SEM (cell line): ENCODE results near the genes RGS11, MRPL28, RAB40C and FBXL16.

- PRO-cap: unidirectional peak, minus-strand start at chr16:35198
These were observed 18.3 kb downstream of the POLR3K start for GRCh38 chr16:34889-35795.

DNA sequence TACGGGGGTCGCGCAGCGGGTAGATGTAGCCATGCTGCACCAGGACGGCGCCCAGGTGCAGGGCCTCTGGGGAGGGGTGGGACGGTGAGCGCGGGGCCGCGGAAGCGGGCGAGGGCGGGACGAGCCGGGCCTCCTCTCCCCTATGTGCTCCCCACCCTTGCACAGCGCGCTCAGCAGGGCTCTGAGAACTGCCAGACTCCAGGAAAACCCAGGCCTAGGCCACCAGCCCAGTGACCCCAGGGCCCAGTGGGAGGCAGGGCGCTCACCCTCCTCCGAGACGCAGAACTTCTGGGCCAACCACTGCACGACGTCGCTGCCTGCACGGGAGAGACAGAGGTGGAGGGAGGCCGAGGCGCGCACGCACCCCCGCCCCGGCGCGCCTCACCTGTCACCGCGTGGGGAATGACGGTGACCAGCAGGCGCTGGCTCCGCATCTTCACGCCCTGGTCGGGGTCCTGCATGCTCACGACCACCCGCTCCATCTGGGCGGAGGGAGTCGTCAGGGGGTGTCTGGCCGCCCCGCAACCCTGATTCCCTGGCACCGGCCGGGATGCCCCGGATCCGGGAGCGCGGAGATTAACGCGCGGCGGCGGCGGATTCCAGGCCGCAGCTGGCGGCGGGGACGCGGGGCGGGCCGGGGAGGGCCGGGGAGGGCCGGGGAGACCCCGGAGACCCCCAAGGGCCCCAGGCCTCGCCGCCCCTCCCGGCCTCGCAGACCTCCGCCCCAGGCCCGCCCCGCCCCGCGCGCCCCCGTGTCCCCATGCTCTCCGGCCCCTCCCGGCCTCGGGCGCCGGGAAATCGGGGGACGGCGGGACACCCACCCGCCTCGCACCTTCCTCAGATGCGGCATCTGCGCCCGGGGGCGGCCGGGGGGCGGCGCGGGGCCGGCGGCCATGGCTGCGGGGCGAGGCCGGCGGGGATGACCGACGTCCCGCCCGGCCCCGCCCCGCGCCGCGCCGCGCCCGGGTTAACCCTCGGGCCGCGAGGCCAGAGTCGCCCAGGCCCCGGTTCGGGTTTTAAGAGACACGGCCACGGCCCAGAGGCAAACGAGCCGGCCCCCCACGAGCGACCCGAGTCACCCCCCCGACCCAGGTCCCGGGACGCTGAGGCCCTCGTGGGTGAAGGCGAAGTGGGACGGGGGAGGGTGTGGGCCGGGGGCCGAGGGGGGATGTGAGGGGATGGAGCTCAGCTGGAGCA, at the start of gene RGS11:
TSS of gene RGS11 (minus strand) at position 928 of the 1,197 bp plus-strand sequence.
- PRO-cap: no peak

- PRO-cap: no peak
These were observed 3.4 kb downstream of the AXIN1 start for GRCh38 chr16:348945-349666.

DNA sequence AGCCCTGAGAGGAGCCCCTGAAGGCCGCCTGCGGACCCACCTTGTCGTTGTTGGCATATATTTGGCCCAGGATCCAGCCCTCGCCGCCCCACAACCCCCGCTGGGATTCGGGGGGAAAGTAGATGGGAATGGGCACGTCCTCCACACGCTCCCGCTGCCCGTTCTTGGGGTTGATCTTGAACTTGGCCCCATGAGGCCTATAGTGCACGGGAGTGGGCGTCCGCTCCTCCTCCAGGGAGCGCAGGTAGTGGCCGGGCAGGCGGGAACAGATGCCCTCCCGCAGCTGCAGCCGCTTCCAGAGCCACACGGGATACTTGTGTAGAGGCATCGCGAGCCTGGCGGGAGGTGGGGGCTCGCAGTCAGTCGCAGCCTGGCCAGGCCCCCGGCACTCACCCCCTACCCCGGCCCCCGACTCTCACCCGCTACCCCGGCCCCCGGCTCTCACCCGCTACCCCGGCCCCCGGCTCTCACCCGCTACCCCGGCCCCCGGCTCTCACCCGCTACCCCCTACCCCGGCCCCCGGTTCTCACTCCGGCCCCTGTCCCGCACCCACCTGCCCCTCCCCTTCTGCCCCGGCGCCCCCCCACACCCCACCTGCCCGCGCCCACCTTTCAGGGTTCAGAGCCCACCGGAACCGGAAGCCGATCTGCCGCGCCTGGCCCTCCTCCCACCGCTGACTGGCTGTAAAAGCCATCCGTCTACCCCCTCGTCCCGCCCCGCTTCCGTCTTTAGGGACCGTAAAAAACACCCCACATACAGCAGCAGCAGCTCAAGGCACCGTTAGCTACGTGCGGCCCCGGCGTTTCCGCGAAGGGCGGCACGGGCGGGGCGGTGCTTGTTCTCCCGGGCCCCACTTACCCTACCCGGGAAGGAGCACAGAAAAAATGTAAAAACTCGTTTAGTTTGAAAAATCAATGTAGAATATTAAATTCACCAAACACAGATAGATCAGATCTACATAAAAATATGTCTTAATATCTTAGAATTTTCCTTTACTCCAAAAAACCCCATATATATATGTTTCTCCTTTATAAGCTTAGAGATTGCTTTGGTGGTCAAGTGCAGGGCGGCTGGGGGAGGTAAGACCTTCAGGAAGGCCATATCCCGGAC, at the start of gene MRPL28:
TSS of gene MRPL28 (minus strand) at position 648 of the 1,110 bp plus-strand sequence.
- PRO-cap: bidirectional peak, plus-strand start at position 754 of the sequence, minus-strand start at position 618 of the sequence

DNA sequence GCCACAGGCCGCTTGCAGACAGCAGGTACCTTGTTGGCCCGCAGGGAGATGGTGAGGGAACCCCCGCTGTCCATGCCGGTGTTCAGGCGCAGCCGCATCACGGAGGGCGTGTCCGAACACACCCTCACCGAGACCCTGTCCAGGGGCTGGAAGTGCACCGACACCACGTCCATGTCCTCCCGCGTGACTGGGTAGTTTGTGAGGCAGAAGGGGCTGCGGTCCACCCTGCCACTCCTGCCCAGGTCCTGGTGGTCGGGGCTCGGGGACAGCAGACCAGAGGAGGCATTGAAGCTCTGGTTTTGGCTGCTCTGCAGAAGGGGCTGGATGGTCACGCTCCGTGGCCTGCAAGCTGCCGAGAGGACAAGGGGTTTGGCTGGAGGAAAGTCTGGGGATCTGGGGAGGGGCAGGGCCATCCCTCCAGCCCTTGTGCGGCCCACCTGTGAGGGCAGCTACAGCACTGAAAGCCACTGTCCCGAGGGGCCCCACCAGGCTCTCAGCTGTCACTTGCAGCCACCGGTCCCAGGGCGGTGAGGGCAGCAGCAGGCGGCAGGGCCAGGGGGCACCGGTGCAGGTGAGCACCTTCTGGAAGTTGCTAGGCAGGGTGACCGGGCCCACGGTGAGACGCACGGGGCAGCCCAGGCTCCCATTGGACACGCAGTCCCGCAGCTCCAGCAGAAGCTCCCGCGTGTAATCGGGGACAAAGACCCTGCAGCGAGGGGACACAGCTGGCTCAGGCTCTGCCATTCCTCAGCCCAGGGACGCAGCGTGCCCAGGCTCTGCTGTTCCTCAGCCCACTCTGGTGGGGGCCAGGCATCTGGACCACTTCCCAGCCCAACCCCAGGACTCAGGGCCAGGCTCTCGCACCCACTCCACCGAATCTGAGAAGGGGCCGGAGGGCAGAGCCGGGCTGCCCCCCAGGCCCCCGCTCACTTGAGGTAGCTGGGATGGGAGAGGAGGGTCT, 5.4 kb downstream of the PGAP6 start:
- PRO-cap: no peak

GRCh38 chr16:426307-427139, 1.1 kb downstream of the RAB11FIP3 start:
- PRO-cap: no peak

DNA sequence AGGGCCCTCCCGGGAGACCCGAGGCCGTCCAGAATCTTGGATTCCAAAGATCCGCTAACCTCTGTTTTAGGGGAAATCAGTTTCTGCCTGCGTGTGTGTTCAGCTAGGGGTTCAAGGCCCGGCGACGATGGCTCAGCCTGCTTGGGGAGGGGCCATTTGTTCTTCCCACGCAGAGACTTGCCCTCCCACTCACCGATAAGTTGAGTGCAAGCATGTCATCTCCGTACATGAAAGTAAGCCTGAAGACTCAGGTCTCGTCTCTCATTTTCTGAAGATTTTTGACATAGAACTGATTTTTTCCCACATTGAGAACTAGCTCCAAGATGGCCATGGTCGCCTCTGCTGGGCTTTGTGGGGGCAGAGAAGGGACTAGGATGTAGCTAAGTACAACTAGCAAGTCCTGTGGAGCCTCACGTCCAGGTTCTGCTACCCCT, 35.0 kb upstream of the CAPN15 start:
- PRO-cap: no peak

DNA sequence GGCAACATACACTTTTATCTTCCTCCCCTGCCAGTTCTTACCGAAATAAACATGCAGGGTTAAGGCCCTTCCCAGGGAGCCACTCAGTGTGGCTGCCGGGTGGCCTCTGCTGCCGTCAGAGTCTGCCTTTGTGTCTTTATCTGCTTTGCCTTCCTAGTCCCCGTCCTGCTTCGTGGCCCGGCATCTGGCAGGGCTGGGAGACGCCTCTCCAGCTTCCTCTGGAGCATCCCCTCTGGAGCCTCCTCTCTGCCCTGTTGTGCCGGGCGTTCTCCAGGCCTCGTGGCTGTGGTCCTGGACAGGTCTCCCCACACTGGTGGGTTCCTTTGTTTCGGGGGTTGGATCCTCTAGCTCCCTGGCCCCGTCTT, 30.2 kb upstream of the CAPN15 start:
- PRO-cap: no peak

- PRO-cap: no peak
These were observed 18.4 kb upstream of the CAPN15 start for GRCh38 chr16:509058-509657.

DNA sequence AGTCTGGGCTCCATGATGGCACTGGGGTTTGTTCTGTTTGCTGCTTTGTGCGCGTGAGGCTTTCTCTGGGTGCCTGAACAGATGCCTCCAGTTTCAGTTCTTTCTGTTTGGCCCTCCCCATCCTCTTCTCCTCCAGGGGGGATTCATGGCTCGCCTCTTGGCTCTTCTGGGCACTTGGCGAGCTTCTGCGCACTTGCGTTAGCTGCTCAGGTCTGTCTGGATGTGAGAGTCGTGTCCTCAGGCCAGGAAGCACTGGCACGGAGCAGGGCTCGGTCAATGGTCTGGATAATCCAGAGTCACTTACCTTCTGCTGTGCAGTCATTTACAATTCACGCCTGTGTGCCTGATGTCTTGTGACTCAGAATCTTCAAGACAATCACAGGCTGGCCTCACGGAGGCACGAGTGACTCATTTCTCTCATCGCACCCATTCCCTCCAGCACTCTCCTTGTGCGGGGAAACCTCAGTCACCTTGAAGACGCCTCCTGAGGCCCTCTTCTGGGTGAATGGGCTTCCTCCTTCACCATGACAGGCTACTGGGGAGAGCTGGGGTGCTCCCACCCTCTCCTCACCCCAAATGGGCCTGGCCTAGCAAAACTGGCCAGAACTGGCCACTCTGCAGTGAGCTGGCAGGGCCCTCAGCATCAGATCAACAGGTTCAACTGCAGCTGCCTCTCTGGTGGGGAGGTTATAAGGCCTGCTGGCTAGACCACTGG, 2.0 kb upstream of the CAPN15 start:
- PRO-cap: no peak

GRCh38 chr16:533712-534244, 6.3 kb downstream of the CAPN15 start:
- PRO-cap: no peak

- PRO-cap: no peak
These were observed 14.6 kb downstream of the CAPN15 start for GRCh38 chr16:541942-542687.

- PRO-cap: bidirectional peak, plus-strand start at chr16:589409, minus-strand start at chr16:589234; bidirectional peak, plus-strand start at chr16:589634, minus-strand start at chr16:589495; bidirectional peak, plus-strand start at chr16:590090, minus-strand start at chr16:589816
These were observed 577 bp upstream of the RAB40C start for GRCh38 chr16:589051-589927.

DNA sequence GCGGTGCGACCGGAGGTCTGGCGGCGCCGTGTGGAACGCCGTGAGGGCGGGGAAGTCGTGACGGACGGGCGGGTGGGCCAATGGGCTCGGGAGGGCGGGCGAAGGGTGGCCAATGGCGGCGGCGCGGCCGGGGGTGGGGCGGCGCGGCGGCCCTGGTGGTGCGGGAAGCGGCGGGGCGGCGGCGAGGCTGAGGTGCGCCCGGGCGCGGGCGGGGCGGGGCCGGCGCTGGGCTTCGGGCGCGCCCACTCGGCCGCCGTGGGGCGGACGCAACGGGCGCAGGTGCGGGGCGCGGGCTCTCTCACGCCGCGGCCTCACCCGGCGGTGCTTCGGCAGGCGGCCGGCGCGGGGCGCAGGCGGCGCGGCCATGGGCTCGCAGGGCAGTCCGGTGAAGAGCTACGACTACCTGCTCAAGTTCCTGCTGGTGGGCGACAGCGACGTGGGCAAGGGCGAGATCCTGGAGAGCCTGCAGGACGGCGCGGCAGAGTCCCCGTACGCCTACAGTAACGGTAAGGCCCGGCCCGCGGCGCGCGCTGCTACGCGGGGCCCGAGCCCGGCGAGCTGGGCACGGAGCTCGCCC, at the start of gene RAB40C:
TSS of gene RAB40C (plus strand) at position 139 of the 577 bp plus-strand sequence.
- PRO-cap: bidirectional peak, plus-strand start at position 163 of the sequence, minus-strand start outside the sequence; unidirectional peak, plus-strand start at position 245 of the sequence

- PRO-cap: no peak
These were observed 13.4 kb downstream of the RAB40C start for GRCh38 chr16:603268-603626.

DNA sequence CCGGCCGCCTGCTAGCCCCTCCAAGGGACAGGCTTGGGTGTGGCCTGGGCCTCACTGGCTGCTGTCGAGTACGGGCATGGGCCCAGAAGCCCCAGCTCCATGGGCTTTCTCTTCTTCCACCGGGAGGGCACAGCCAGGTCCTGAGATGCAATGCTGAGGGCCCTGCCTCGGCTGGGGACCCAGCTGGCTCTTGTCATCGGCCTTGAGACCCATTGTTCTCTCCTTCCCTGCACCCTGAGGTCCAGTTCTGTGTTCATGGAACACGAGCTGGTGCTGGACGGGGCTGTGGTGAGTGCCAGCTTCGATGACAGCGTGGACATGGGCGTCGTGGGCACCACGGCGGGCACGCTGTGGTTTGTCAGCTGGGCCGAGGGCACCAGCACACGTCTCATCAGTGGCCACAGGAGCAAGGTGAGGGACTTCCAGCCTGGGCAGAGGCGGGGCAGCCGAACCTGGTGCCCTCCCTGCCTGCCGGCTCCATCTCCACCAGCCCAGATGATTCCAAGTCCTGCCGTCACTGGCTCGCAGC, 5.4 kb upstream of the RHOT2 start:
- PRO-cap: no peak

DNA sequence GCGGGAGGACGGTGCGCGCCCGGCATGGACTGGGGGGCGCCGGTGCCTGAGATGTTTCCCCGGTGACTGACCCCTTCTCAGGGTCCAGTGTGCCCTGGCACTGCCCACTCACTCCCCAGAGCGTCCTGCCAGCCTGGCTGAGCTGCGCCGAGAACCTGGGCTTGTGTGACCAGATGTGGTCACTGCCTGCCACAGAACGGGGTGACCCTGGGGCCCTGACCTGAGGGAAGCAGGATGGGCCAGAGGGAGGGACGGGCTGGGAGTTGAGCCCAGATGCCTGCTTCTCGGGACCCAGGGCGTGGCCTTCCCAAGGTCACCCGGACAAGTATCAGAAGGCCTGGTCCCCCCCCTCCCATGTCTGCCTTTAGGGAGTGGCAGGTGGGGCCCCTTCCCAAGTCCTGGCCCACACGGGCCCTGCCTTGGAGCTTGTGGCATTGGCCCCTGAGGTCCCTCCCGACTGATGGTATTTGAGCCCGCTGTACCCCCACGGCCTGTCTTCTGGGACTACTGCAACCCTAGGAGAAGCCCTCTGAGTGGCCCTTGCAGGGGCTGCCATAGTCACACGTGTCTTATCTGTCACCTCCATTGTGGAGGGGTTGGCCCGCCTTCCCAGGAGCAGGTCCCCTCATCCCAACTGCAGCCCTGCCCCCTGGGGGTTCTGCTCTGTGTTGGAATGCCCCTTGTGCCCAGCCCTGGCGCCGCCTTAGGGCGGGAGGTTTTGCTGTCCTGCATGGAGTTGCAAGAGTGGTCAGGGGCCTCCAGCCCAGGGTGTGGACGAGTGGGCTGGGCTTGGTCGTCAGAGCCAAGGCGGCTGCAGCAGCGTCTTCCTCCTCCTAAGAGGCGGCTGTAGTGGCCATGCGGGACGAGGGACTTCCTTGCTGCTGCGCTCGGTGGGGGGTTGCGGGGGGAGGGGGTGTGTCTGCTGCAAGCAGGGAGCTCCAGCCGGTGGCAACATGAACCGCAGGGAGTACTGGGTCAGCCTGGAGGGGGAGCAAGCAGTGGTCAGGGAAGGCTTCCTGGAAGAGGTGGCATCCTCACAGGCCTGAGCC, 799 bp upstream of the RHBDL1 start:
- PRO-cap: no peak

- PRO-cap: no peak
These were observed 3.8 kb upstream of the WDR24 start for GRCh38 chr16:693624-694701.

- PRO-cap: no peak
These were observed at the start of gene FBXL16 for GRCh38 chr16:705664-706166. TSS of gene FBXL16 (minus strand) at chr16:705801.

- PRO-cap: no peak
These were observed 1.6 kb upstream of the FBXL16 start for GRCh38 chr16:706999-707765.